ENCODE results near the genes CAMK2A and RPS14.

GRCh38 chr5:150132132-150132859 lies 23.3 kb downstream of the PDGFRB start:
- RRBS, 2 experiments = no CpG with 5 or more reads among the region's 22 CpGs

DNA sequence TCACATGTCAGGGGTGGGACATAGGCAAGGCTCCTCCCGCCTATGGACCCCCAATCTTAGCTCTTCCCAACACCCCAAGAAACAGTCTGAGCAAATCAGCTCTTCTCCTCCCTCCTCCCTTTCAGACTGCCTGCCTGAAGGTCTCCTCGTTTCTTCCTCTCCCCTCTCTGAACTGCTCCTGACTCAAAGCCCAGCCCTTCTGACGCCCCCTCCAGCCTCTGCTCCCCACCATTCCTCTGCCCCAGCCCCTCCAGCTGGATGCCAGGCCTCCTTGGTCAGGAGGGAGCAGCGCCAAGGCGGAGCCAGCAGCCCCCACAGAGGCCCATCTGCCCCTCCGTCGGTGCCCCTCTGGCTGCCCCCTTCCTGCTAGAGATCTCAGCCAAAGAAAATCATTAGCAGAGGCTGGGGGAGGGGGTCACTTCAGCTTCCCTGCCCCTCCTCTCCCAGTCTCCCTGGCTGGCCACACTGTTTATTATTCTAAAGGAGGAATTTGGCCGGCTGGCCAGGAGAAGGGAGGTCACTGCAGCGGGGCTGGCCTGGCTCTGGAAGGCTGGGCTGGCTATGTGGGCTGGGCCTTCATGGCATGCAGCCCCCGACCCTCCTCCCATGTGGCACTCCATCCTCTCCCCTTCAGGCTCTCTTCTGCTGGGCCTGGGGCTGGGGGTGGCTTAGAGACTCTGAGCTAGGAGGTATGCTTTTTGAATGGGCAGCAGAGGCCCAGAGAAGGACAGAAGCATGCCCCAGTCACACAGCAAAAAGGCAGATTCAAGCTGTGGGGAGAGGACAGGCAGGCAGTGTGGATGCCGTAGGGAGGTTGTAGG lies 17.0 kb downstream of the PDGFRB start:
- RRBS, 2 experiments = no CpG with 5 or more reads among the region's 11 CpGs

DNA sequence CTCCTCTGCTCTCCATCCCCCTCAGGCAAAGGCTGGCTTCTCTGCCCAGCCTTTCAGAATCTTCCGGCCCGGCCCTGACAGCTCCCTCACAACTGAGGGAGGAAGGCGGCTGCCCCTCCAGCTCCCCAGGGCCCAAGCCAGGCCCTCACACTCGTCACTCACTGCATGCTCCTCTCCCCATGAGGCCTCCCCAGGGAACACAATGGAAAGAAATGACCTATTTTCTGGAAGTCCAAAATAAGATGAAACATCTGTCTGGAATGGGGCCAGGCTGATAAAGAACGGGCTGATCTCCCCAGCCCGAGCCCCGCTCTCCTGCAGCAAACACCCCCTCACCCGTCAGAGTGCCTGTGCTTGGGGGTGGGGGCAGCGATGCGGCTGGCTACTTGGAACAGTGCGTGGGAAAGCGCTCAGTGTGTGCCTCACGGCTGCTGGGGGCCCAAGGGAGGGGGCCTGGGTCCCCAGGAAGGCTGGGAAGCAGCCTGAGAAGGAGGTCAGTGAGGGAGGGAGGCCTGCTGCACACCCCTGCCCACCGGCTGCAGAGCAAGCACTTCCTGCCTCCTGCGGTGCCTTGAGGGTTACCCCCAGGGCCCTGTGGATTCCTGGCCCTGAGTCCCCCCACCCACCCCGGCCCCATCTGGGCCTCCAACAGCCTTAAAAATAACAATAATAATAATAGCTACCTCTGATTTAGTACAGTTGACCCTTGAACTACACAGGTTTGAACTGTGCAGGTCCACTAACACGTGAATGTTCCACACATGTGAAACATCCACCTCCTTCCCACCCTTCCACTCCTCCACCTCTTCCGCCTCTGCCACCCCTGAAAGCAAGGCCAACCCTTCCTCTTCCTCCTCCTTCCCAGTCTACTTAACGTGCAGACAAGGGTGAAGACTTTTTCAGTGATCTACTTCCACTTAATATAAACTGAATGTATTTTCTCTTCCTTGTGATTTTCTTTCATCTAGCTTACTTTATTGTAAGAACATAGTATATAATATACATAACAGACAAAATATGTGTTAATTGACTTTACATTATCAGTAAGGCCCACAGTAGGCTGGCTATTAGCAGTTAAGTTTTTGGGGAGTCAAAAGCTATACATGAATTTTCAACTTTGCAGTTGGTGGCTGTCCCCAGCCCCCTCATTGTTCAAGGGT lies 11.0 kb downstream of the PDGFRB start:
- RRBS, 2 experiments = 13 to 45% methylated on average over 1 to 4 of the region's 19 CpGs

DNA sequence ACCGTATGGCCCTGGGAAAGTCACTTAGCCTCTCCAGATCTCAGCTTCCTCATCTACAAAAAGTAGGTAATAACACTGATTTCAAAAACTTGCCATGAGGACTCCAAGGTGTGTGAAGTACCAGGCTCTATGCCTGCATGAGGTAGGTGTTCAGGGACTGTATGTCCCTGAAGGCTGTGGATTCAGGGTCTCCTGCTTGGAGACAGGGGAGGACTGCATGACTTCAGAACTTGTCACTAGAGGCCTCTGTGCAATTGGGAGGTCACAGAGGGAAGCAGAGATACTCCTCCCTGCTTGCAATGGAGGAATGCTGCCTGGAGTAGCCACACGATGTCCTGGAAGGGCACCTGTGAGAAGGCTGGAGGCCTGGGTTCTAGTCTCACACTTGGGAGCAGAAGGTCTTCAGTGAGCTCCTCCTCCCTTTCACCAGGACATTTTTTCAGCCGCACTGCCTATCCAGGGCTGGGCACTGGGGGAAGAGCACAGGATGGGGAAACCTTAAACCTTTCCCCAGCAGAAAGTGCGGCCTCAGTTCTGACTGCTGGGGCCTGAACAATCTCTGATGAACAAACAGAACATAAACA lies 2.1 kb downstream of the PDGFRB start:
- RRBS, 2 experiments = no CpG with 5 or more reads among the region's 4 CpGs

DNA sequence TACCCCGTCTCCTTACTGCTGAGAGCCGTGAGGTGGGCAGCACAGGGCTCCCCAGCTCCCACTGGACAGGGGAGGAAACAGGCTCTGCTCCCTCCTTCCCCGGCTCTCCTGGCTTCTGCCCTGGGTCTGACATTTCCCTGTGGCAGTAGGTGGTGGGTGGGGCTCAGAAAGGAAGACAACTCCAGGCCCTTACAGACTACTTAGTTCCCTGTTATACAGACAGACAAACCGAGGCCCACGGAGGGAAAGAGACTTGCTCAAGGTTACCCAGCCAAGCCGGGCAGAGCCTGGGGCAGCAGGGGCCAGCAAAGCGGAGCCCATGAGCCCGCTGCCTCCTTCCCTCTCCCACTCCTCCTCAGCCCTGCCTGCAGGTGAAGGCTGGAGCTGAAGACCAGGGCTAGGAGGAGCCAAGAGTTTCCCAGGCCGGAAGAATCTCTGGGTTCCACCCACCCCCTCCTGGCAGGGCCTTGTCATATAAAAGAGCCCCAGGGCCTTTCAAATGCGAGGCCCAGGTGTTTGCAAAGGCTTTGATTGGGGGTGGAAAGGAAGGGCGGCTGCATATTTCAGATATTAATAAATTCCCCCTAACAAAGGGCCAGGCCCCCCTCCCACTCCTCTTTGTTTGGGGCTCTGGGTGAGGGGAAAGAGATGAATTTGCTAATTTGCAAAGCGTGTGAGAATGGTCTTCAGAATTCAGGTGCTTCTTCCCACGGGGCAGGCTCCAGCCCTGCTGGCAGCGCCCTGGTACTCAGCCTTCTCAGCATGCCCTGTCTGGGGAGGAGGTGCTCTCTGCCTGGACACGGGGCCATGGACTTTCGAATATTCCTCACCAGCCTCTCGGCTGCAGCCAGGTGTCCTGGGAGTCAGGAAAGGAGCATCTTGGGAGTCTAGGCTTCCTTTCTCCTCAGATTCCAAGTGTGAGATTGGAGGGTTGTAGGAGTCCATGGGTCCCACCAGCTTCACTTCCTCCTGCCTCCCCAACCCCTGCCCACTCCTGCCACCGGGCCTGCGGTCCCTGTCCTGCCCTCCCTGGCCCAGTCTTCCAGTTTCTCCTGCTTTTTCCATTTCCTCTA lies 21.5 kb downstream of the SLC6A7 start:
- RRBS, 2 experiments = no CpG with 5 or more reads among the region's 19 CpGs

DNA sequence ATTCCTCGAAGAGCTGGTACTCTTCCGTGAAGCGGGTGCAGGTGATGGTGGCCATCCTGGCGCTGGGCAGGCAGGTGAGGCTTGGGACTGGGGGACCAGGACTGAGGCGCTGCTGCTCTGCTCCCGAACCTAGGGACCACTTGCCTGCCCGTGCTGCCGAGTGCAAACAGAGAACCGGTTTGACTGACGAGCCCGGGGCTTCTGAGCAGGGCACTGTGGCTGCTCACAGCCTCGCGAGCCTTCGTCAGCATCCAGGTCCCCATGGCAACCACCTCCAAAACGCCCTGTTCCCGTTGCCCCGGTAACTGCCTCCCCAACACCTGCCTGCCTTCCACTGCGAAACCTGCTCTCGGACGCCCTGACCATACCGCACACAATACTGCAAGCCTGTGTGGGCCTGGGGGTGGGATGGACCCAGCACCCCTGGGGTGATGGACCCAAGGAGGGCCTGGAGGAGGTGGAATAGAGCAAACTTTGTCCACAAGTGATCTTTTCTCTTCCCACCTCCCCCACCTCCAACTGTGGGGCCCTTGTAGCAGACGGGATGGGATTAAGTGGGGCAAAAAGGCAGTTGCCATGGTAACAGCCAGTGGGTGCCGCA lies at the start of gene CAMK2A:
Gene CAMK2A, minus strand, starts transcription at position 203 of the 601 bp plus-strand sequence.
- RRBS, 2 experiments = 94% methylated on average over 4 of the region's 23 CpGs

DNA sequence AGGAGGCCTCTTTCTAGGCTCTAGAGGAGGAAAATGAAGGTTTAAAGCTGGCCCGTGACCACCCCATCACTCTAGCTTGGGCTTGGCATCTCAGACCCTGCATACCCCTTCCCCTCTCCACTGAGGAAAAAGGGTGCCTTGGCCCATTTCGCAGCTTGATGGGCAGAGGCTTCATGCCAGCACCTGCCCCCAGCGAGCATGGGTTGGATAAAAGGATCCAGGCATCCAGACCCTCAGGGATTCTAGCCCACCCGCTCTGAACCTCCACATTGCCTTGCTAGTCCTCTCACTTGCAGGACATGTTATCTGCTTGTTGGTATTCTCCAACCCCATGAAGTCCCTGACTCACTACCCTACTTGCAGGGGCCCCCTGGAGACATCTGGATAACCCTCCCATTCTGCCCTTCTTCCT lies 1.9 kb upstream of the CAMK2A start:
- RRBS, 2 experiments = no CpG with 5 or more reads among the region's 4 CpGs

DNA sequence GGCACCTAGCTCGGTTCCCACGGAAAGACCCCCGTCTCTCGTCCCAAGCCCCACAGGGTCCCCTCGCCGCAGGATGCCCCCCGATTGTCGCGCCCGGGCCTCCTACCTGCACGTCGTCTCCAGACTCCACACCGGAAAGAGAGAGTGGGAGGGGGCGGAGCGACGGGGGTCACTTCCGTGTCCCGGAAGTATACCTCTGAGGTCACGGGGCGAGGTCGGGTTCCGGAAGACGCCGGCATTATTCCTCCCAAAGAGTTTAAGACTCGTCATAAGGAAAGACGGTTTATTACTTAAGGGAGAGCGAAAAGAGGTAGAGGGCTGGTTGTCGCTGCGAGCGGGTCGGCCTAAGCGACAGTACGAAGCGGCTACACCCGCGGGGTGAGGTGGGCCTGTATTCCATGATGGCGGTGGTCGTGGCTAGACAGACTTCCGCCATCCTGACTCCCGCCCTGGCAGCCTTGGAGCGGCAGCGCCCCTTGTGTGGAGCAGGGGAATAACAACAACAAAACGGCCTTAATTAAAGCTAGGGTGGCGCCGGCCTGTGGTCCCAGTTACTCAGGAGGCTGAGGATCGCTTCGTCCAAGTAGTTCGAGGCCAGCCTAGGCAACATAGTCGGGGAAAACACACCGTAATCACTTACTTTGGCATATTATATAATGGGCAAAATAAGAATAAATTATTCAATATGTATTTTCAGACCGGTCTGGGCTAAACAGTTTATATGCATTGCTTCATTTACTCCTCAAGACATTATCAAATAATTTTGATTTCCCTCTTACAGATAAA lies at the start of gene RPS14:
Gene RPS14, minus strand, starts transcription at position 143 of the 786 bp plus-strand sequence.
- RRBS, 2 experiments = under 1% methylated on average over 9 to 15 of the region's 51 CpGs

DNA sequence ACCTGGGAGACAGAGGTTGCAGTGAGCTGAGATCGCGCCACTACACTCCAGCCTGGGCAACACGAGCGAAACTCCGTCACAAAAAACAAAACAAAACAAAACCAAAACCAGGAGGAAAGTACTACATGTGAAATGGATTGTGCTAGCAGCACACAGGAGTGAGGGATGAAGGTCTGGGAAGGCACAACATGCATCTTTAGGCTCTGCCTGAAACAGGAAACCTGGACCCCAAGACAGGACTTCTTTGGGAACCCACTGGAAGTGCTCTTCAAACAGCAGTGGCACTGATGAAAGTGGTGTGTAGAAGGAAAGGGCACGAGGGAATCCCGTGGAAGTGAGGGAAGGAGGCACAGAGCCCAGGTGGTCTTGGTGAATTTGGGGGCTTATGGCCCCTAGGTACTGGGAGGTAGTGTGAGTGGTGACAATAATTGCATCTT lies 27.2 kb upstream of the RPS14 start:
- RRBS, 2 experiments = no CpG with 5 or more reads among the region's 7 CpGs

DNA sequence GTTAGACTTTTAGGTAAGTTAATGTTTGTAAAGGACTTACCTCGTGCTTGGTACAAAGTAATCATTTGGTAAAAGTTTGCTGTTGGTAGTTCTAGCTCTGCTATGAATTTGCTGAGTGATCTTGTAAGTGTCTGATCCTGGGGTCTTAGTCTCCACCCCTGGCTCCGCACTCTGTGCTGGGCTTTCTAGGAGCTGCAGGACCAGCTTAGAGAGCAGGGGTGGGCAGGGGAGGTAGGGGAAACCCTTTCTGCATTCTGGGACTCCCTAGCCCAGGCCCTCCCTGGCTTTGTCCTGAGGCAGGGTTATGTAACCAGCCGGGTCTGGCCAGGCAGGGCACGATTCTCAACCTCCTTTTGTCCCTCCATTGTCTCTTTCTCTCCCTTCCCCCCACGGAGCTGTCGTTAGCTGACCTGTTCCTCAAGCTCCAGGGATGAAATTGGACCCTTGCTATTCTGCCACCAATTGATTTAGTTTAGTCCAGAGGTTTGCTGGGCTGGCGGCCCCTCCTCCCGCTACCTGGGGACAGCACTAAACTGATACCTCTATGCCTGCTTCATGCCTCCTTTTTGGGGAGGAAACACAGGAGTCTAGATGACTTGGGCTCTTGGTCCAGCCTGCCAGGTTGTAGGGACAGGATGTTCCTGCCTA lies 9.5 kb upstream of the NDST1 start:
- RRBS, 2 experiments = no CpG with 5 or more reads among the region's 8 CpGs

DNA sequence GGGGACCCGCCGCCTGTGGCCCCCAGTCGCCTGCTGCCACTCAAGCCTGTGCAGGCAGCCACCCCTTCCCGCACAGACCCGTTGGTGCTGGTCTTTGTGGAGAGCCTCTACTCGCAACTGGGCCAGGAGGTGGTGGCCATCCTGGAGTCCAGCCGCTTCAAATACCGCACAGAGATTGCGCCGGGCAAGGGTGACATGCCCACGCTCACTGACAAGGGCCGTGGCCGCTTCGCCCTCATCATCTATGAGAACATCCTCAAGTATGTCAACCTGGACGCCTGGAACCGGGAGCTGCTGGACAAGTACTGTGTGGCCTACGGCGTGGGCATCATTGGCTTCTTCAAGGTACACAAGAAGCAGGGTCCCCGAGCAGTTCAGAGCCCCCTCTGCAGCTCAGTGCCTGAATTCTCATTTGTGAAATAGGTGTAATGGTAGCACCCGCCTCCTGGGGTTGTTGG lies 13.5 kb downstream of the NDST1 start:
- RRBS, 2 experiments = 96 to 100% methylated on average over 2 to 4 of the region's 20 CpGs

DNA sequence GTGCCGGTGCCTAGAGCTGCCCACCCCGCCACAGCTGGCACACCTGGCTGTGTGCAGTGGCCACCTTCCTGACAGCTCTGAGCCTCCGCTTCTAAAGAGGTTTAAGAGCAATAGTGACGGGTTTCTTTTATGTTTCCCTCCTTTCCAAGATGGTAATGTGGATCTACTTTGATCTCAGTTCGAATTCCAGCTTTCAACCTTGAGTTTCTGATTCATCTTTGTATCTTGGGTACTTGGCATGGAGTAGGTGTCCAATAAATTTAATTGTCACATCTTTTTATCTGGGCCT lies 60.2 kb upstream of the SYNPO start:
- RRBS, 2 experiments = 94 to 96% methylated on average over 1 of the region's 5 CpGs

GRCh38 chr5:150619323-150620201 lies 20.9 kb upstream of the SYNPO start:
- RRBS, 2 experiments = 77 to 91% methylated on average over 6 of the region's 25 CpGs

DNA sequence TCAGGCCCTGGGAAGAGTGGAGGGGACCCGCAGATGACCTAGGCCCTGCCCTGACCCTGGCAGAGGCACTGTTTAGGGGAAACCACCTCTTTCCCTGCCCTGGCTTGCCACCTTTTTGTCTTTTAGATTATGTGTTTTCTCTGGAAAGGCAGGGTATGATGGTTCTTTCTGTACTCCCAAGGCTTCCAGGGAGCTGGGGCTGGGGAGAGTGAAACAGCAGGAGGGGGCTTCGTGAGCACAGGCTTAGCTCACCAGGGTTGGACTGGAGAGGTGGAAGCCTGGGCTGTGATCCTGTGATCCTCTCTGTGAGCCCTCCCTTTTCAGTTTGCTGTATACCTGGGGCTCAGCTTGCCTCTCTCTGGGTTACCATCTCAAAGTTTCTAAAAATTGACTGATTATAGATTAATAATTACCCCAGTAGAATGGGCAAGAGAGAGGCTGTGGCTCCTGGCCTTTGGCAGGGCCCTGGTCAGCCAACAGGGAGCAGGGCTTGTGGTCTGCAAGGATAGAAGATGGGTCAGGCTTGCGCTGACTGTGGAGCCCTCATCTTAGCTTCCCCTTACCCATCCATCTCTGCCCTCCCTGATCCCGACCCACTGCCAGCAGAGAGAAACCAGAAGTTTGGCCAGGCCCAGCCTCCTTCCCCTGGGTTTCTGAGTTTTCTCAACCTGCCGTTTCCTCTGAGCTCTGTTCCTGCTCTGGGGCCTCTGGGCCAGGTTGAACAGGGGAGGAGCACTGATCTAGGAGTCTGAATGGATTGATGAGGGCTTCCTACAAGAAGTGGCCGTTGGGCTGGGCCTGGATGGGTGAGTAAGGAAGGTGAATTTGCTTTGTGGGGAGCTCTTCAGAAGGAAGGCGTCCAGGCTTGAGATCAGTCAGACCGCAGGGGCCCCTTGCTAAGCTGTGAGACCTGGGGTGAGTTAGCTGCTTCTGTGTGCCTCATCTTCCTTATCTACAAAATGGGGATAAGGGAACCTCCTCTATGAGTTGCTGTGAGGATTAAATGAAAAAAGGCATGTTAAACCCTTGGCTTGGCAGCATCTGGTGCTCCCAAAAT lies 1.5 kb upstream of the SYNPO start:
- RRBS, 2 experiments = no CpG with 5 or more reads among the region's 8 CpGs

GRCh38 chr5:150658007-150658882 lies 2.8 kb upstream of the MYOZ3 start:
- RRBS, 2 experiments = no CpG with 5 or more reads among the region's 7 CpGs

DNA sequence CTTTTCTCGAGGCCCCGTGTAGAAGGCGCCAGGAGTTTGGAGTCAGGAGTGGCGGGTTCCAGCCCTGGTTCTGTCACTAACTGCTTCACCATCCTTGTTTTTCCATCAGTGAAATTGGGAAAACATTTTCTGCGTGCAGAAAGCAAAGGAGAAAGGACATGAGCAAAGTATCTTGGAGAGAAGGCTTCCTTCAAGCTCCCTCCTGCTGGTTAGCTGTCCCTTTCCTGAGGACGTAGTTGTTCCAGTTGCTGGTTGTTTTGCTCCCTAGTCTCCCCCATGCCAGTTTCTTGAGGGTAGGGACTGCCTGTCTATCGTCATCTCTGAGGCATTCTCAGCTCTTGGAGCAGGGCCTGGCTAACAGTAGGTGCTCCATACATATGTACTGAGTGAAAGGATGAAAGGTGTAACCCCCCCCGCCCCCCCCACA lies 879 bp downstream of the SMIM3 start:
- RRBS, 2 experiments = no CpG with 5 or more reads among the region's 8 CpGs

GRCh38 chr5:150946683-150947013 lies 41.9 kb upstream of the ZNF300 start:
- RRBS, 2 experiments = no CpG with 5 or more reads among the region's 12 CpGs

DNA sequence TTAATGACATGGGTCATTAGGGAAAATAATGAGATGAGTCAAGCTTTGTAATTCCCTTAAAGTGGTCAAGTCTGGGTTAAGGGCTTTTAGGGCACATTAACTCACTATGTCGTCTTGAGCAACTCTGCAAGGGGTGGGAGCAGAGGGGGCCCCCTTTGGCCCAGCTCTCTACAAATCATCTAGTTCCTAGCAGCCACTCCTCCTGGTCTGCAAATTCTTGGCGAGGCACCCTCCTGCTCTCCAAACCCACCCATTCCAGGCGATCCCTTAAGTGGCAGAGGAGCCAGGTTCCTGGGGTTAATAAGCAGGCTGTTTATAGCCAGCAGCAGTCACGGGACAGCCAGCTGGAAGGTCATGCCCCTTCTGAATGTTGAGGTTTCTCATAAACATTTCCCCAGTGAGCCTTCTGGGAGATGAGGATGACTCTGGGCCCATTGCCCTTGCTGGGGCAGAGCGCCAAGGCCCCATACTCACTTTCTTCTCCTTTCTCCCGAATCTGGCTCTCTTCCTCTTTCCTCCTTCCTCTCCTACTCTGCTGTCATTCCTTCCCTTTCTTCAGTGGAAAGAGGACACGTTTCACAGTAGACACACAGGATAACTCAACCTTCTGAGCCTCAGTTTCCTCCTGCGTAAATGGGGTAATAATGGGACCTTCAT lies 14.3 kb upstream of the GPX3 start:
- RRBS, 2 experiments = no CpG with 5 or more reads among the region's 8 CpGs

DNA sequence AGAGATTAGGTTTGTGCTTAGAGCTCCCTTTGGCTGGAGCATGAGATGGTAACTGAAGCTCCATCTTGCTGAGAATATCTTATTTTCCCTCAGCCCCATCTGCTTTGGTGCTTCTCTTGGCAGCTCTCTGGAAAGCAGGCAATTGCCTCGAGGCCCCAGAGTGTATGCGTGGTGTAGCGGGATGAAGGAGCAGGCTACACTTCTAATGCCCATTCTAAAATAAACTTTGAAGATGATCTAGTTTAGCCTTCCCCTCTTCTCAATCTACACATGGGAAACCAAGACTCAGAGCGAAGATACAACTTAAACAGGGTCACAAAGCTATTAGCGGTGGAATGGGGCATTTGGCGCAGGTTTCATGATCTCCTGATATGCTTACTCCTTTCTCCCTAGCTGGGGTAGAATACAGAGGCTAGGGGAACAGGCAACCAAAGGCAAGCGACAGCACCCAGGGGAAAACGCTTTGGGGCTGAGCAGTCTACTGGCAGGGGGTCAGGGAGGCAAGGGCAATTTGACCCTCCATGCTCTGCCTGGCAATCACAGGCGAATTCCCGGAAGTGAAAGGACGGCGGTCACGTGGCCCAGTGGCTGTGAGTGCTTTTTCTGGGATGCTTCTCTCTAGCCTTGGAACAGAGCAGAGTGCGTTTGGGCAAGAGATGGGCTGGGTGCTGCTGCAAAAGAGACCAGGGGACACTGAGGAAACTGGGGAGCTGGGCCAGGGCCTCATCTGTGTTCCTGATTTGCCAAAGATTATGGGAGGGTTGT lies 5.5 kb downstream of the GPX3 start:
- RRBS, 2 experiments = no CpG with 5 or more reads among the region's 14 CpGs